ENCODE results near the genes FBN3 and MBD3L1.

- PRO-cap: no peak
Observed at GRCh38 chr19:7645092-7645817, 8.3 kb downstream of the STXBP2 start.

DNA sequence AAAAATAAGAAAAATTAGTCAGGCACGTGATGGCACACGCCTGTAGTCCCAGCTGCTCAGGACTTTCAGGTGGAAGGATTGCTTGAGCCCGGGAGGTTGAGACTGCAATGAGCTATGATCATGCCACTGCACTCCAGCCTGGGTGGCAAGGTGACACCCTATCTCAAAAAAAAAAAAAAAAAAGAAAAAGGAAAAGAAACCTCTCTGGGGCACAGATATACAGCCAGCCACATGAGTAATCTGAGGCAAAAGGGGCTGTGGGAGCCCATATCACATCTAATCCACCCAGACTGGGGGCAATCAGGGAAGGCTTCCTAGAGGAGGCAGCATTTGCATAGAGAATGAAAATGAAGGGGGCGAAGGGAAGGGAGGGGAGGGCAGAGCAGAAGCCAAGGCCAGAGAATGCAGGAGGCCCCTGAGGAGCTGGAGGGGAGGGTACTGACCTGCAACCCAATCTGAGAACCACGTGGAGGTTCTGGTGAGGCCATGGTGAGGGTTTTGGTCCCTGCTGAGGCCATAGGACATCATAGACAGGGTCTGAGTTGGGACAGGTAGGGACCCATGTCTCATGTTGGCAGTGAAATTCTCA is 13.2 kb downstream of the STXBP2 start:
- PRO-cap: no peak

DNA sequence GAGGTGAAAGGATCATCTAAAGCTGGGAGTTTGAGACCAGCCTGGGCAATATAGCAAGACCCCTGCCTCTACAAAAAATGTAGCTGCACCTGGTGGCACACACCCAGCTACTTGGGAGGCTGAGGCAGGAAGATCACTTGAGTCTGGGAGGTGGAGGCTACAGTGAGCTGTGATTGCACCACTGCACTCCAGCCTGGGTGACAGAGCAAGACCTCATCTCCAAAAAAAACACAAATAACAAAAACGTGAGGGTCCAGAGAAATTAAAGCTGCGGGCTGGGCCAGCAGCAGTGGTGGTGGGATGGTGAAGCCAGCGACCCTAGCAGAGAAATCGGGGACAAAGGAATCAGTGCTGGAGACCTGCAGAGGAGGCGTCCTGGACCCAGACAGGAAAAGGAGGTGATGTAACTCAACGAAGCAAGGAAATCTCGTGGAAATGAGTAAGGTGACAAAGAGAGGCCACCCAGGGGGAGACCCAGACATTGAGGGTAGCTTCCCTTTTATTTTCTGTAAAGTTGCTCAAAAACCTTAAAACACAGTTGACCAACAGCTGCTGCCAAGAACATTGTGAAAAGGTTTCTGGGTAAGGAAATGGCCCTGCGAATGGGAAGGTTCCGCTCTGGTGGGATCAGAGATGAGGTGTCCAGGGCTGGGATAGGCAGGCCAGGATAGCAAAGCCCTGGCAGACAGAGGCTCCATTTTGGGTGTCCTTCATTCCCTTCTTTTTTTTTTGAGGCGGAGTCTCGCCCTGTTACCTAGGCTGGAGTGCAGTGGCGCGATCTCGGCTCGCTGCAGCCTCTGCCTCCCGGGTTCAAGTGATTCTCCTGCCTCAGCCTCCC is 13.3 kb upstream of the RETN start:
- PRO-cap: no peak

- PRO-cap: no peak
Observed at GRCh38 chr19:7705620-7706167, 3.8 kb upstream of the FCER2 start.

GRCh38 chr19:7729016-7729566 is 2.8 kb downstream of the CLEC4G start:
- PRO-cap: no peak

DNA sequence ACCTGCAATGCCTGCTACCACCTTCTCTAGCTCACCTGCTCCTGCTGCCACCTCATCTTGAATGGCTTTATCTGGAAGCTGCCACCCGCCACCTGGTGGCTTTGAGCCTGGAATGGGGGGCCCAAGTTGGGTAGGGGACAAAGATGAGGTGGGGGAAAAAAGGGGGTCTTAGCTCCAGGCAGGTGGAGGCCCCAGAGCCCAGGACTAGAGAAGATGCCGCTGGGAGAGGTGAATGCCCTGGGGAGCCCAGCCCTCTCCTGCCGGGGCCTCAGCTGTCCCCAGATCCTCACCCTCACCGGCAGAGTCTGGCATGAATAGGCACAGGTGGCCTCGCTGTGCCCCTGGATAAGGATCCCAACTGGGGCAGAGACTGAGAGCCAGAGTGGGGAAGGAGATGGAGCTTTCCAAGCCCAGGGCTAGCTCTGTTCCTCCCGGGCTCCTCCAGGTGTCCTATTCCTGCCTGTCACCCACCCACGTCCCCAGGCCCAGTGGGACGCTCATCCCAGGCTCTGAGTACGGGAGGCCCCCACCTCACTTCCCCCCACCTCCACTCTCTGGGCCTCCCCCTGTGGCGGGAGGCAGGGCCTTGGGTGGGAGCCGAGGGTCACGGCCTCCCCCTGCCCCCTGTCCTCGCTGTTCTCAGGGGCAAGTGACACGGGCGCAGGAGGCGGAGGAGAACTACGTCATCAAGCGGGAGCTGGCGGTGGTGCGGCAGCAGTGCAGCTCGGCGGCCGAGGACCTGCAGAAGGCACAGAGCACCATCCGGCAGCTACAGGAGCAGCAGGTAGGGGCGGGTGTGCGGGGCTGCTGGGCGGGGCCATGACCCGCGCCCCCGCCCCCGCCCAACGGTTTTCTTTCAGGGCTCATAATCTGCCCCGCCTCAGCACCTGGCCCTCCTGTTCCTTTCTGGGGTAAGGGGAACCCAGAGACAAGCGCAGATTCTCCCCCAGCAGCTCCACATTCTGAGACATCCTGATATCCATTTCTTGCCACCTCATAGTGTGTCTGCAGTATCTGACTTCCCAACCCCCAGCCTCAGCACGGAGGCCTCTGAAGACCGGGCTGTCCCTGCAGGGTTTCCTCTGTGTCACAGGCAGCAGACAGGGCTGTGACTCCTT is 16.3 kb downstream of the PRR36 start:
- PRO-cap: no peak

DNA sequence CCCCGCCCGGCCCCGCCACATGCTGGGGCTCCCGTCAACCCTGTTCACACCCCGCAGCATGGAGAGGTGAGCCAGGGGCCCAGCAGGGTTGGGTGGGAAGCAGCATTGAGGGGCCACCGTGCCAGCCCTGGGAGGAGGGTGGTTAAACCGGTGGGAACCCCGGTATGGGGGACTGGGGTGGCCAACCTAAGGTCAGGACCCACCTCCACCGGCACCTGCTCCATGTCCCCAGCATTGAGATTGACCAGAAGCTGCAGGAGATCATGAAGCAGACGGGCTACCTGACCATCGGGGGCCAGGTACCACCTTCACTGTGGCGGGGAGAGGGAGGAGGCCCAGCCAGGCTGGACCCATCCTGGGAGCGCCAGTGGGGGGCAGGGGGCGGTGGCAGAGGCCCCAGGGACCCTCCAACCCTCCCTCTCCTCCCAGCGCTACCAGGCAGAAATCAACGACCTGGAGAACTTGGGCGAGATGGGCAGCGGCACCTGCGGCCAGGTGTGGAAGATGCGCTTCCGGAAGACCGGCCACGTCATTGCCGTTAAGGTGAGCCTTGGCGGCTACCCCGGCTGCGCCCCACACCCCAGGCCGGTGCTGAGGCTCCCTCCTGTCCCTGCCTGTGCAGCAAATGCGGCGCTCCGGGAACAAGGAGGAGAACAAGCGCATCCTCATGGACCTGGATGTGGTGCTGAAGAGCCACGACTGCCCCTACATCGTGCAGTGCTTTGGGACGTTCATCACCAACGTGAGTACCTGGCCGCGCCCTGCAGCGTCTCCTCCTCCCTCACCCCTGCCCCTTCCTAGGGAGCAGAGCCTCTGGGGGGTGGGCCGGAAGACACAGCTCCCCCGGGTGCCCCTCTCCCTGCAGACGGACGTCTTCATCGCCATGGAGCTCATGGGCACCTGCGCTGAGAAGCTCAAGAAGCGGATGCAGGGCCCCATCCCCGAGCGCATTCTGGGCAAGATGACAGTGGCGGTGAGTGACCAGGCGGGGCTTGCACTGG is 4.5 kb upstream of the TGFBR3L start:
- PRO-cap: no peak

DNA sequence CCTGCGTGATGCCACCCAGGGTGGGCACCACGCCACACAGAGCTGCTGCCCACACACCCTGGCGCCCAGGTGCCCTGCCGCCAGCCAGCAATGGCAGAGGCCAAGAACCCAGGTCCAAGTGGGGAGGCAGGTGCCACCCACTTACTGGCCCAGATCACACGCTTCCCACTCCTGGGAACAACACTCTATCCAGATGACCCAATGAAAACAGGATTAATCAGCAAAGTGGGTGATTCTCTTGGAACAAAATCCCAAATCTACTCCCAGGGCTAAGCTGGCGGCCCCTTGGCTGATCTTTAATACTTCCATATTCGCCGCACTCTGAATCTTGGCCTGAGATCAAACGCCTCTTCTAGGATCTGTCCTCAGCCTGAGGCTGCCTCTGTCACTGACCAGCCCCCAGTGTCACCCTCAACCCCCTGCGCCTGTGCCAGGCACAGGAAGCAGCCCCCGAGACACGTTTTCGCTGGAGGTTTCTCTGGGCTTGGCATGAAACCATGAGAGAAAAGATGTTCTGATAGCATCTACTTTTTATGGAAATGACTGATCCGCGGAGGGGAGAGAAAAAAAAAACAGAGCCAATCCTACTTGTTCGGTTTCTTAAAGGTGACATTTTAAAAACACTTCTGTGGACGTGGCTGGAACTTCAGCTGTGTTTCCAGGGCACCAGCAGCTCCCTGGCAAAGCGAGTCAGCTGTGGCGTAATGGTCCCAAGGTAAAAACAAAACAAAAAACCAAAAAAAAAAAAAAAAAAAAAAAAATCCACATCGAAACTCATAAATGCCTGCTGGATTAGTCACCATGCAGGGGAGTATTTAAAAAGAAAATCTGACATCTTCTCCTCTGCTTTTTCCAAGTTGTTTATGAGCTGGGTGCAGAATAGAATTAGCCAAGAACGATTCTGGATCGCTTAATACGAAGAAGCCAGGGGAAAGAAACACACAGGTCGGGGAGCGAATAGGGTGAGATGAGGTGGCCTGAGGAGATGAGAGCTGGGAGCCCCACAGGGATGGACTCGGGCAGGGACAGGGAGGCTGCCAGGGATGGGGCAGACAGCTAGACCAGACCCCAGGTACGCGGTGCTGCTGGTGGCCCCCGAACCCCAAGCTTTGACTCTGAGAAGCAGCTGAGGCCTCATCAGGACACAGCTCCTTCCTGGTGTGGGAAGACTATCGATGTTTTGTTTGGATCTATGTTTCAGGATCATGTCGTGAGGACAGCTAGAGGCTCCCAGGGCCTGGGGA is 2.7 kb upstream of the CTXN1 start:
- PRO-cap: no peak

DNA sequence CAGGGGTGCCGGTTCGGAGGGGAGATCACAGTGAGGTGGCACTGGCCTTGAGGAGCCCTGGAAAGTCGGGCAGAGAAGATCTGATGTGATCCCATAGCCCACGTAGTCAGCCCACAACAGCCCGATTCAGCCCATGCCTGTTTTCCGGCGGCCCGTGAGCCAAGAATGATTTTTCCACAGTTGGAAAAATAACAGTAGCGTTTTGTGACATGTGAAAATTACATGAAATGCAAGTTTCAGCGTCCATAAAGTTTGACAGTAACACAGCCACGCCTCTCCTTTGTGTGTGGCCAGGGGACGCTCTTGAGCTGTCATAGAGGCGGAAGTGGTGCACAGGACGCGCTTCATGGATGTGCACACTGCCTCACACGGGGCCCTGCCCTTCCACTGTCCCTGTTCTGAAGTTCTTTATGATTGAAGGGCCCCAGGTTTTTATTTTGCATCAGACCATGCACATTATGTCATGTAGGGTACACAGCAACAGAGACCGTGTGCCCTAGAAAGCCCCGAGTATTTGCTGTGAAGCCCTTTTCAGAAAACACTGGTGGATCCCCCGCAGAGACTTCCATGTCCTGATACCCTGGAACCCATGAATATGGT is 12.4 kb upstream of the ELAVL1 start:
- PRO-cap: no peak

DNA sequence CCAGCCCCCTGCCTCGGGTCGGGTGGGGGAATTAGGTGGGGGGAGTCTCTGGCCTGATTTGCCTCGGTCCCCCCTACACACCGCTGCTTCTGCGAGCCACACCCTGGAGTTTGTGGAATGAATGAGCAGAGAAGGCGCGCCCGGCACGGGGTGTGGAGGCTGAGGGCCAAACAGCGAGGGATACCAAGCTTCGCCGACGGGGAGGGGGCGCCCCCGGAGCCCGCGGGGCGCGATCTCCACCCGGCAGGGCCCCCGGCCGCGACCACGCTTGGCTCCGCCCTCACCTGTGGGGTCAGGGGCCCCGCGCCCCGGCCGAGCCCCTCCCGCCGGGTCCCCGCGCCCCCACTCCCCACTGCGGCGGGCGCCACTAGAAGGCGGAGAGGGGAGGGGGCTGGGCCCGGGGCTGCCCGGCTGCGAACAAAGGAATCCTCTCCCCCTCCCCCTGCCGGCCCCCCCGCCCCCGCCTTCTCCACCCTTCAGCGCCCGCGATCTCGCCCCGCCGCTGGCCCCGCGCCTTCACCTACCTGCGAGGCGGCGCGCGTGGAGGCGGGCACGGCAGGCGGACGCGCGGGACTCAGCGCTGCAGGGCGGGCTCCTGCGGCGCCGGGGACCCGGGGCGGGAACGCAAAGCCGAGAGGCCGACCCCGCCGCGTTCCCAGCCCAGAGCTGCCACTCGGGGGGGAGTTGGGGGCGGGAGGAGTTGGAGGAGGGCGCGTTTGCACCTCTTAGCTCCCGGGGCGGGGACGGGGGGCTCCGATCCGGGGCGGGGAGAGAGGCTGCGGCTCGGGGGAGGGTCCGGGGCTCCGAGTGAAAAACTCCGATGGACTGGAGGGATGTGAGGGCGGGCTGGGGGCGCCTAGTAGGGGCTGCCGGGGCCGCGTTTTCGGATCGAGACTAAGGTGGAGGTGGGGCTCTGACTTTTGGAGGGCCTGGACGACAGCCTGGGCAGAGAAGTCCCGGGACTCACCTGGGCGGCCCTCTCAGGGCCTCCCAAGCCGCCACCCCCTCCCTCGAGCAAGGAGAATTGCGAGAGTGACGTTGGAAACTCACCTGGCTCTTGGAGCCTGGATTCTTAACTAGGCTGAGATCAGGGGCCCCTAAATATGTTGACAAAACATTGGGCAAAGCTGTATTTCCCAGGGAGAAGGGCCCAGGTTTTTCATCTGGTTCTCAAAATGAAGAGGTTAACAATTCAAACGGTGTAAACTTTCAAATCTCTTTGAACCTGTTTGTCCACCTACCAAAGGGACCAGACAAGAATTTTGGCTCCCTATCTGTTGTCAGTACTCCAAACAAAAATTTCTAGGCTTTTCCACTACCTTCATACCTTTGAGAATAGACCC is at the start of gene FBN3:
TSS of gene FBN3 (minus strand) at position 668 of the 1,343 bp plus-strand sequence.
- PRO-cap: bidirectional peak, plus-strand start at position 128 of the sequence, minus-strand start at position 123 of the sequence; bidirectional peak, plus-strand start at position 367 of the sequence, minus-strand start at position 369 of the sequence; bidirectional peak, plus-strand start at position 519 of the sequence, minus-strand start at position 624 of the sequence; bidirectional peak, plus-strand start at position 806 of the sequence, minus-strand start at position 822 of the sequence

DNA sequence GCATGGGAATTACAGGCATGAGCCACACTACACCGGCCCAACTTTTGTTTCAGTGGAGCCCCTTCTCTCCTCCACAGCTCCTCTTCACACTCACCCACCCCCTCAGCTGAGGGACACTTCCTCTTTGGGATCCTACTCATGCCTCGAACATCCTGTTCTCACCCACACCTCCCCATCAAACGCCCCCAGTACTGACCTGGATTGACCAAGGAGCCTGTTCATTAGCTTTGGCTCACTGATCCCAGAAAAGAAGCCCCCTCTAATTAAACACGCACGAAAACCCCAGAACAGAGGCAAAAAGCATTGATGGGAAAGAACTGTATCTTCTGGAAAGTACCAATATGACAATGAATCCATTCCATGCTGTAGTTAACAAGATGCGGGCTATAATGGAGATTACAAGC is 12.6 kb upstream of the CERS4 start:
- PRO-cap: no peak

- PRO-cap: no peak
Observed at GRCh38 chr19:8323471-8324527, 2.5 kb downstream of the RPS28 start.

DNA sequence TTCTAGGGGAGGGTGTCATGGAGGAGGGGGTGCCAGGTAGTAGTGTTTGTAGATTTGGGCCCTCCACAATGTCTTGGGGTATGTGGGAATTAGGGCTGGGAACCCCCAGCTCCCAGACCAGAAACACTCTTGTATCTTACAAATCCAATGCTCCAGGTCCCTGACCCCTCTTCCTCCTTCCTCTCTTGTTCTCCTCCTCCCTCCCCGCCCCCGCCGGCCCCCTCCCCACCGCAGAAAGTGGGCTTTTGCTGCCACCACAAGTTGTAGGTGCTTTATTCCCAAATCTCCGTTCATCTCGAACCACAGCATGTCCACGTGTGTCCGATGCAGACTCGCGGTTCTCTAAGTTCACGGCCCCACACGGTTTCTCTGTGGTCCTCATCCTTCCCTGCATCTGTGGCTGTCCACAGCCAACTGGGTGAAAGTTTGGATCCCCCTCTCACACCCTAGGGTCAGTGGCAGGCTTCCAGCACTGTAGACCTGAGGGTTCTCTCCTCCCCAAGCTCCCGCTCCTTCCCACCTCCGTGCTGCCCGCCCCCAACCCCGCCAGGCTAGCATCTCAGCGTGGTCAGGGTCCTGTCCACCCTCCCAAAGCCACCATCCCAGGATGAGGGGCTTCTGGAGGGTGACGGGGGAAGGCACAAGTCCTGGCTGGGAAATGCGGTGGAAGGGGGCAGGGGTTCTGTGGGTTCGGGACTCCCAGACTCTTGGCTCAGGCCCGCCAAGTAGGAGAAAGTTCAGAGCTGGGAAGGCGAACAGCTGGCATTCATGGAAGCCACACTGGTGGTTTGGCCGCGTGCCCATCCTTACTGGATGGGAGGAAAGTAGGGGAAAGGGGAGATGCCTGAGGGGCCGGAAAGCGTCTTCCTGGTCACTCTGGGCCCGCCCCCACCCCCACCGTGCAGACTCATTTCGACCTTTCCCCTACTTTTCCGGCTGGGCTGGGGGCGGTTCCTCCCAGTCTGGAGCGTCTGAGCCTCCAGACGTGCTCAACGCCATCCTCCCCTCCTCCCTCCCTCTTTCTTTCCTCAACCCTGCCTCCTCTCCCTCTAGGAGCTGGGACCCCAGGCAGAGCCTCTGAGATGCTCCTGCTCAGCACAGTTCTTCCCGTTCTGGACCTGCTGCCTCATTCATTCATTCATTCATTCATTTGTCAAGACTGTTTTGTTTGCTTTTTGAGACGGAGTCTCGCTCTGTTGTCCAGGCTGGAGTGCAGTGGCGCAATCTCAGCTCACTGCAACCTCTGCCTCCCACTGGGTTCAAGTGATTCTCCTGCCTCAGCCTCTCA is 3.2 kb downstream of the ANGPTL4 start:
- PRO-cap: no peak

DNA sequence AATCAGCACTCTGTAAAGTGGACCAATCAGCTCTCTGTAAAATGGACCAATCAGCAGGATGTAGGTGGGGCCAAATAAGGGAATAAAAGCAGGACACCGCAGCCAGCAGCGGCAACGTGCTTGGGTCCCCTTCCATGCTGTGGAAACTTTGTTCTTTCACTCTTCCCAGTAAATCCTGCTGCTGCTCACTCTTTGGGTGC is 3.6 kb upstream of the RAB11B start:
- PRO-cap: no peak

DNA sequence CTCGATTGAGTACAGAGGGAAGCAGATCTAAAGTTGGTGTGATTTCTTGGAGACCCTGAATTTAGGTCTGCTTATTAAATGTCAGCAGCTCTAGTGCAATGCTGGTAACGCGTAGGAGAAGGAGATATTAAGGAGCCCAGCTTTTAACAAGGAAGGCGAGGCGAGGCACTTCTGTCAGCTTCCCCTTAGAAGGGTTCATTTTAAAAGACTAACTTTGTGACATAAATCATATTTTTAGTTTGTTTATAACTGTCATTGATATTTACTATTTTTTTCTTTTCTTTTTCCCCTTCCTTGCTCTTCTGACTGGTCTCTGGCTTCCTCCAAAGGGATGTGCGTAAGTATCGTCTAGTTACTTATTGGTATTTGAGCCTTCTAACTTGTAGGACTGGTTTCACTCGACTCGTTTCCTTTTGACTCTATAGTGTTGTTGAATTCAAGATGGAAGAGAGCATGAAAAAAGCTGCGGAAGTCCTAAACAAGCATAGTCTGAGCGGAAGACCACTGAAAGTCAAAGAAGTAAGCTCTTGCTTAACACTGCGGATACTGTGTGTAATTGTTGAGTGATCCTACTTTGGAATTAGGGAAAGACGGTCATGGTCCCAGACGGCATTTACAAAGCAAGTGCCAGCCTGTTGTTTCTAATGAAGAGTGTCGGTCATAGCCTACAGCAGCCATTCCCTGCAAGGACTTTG is 18.5 kb downstream of the HNRNPM start:
- PRO-cap: no peak

GRCh38 chr19:8482376-8483258 is 19.8 kb downstream of the PRAM1 start:
- PRO-cap: no peak

DNA sequence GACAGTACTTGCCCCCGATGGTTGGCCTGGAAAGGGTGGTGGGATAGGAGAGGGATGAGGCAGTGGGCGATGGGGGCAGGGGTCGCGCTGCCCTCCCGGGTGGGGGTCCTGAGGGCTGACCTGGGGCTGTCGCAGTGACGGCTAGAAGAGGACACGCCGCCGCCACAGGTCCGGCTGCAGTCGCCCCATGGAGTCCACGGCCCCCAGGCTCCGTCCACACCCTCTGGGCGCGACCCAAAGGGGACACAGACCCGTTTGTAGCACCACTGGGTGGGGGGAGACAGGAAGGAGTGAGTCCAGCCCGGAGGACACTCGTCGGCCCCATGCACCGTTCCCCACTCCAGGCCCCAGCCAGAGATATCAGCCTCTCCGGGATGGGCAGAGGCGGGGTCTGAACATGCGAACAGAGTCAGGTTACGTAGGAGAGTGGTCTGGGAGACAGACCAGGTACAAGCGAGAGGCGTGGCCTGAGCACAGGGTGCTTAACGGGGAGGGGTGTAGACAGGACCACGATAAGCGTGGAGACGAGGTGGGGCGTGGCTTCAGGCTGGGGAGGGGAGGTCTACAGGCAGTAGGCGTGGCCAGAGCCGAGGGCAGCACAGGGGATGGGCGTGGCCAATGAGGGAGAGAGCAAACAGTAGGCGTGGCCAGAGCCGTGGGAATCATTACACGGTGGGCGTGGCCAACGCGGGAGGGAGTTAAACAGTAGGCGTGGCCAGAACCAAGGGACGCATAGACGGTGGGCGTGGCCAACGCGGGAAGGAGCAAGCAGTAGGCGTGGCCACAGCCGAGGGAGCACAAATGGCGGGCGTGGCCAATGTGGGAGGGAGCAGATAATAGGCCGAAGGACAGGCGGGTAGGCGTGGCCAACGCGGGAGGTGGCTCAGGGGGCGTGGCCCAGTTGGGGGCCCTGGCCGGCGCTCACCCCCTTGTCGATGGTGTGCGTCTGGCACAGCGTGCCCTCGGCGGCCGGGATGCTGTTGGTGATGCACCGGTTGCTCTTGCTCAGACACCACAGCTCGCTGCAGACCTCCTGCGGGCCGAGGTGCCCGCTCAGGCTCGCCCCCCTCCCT is 14.9 kb upstream of the MYO1F start:
- PRO-cap: no peak

GRCh38 chr19:8631271-8631819 is 912 bp downstream of the NFILZ start:
- PRO-cap: no peak

GRCh38 chr19:8832157-8832920 is at the start of gene MBD3L1:
MBD3L1 (plus strand) TSS chr19:8832377.
- PRO-cap: bidirectional peak, plus-strand start at chr19:8832354, minus-strand start at chr19:8832301

GRCh38 chr19:9050294-9050876 is 36.5 kb upstream of the OR1M1 start:
- PRO-cap: no peak